Measurements from ENCODE around the gene TMEM245.

DNA sequence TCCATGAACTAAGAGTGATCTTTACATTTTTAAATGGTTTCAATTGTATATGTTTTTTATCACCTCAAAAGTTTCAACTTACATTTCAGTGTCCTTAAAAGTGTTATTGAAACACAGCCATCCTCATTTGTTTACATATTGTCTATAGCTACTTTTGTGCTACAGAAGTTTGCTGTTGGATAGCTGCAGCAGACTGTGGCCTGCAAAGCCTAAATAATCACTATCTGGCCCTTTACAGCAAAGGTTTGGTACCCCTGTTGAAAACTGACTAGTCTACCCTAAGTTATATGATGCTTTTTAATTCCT, 49.5 kb downstream of the RAD23B start:
- PRO-cap: no peak

- PRO-cap: no peak
These were observed 50.0 kb downstream of the RAD23B start for GRCh38 chr9:107332967-107333634.

DNA sequence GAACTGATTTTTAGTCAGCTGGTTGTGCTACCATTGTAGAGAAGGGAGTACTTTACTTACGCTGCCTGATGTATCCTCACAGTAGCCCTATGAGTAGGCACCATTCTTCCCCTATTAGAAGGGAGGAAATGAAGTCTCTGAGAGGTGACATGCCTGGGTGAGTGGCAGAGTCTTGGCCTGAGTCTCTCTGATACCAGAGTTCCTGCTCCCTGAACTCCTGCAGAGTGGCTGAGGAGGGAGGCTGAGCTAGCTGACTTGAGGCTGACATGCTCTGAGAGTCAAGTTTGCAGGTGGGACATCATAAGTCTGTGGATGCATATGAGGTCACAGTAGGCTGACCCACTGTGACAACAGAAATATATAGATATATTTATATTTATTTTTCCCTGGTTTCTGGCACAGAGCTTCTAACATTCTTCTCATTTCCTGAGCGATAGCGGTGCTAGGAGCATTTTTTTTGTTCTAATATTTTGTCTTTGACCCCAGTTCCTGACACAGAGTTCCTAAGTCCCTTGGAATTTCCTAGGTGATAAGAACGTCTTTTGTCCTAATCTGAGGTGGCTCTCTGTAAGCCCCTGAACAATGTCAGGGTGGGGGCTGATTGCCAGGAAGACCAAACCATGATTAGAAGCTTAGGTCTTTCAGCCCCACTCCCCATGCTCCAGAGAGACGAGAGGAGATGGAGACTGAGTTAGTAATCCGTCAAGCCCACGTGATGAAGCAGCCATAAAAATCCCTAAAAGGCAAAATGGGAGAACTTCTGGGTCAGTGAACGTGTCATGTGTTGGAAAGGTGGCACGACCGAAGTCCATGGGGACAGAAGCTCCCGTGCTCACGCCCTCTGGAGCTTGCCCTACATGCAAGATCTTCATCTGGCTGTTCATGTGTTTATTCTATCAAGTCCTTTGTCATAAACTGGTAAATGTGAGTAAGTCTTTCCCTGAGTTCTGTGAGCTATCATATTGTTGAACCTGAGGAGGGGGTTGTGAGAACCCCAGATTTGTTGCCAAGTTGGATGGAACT, 85.4 kb downstream of the RAD23B start:
- PRO-cap: no peak

- PRO-cap: no peak
These were observed 64.4 kb downstream of the KLF4 start for GRCh38 chr9:107425044-107425740.

DNA sequence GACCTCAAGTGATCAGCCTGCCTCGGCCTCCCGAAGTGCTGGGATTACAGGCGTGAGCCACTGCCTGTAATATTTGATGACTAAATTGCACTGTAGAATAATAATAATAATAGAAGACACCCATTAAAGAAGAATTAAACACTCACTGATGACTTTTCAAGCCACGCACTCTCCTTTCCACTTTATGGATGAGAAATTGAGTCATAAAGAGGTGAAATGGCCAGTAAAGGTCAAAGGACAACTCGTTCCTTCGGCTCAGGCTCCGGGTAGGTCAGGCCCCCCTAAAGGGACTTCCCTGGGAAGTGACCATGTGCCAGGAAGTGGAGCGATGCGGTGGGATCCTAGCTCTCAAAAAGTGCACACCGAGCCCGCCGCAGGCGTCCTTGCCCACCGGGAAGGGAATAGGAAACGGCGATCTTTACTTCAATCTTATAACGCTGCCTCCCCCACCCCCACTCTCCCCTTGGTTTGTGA, 1.4 kb upstream of the KLF4 start:
- PRO-cap: no peak

GRCh38 chr9:107645052-107645547, 155.5 kb upstream of the KLF4 start:
- PRO-cap: no peak

GRCh38 chr9:107833178-107833679, 343.7 kb upstream of the KLF4 start:
- PRO-cap: no peak

DNA sequence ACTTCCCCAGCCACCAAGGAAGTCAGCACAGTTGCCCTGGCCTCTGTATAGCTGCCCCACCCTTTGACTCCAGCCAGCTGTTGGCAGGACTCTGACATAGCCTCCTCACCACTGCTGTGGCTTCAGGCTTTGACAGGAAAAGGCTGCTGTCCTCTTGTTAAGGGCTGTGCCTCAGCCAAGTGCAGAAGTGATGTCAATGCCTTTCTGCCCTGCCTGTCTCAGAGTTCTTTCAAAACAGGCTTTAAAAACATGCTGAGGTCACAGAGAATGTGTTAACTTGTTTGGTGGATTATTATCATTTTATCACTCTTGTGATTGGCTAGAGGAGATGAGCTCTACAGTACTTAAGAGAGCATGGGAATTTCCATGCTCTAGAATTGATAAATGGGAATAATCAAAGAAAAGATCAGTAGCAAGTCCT, 487.3 kb upstream of the KLF4 start:
- PRO-cap: no peak

DNA sequence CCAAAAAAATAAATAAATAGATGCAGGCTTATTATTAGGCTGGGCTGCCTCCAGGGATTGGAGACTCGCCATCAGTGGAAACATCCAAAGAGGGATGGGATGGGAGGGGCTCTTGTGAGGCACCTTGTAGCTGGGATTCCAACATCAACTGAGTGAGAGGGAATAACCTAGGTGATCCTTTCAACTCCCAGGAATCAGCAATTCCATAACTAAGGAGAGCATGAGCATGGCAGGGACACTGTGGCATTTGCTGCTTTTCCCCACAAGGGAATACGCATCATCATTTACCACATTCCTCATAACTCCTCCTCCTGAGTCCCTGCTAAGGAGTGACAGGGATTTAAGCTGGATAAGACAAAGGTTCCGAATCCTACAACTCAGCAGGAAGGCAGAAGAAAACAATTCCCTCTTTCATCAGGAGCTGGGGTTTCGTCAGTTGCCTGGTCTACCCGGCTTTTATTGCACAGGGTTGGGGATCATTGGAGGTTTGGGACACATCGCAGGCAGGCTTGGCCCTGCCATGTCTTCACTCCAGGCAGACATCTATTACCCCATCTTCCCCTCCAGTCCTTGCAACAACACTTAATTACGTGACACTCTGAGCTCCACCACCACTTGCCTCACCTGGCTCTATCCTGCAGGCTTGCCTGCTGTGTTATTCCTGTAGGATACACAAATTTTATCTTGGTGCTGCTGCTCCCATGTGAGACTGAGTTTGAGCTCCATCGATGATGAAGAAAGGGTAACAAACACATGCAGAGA, 562.9 kb upstream of the KLF4 start:
- PRO-cap: no peak

GRCh38 chr9:108467663-108468046, 388.1 kb downstream of the ACTL7B start:
- PRO-cap: no peak

GRCh38 chr9:108639861-108640274, 215.9 kb downstream of the ACTL7B start:
- PRO-cap: no peak

- PRO-cap: no peak
These were observed 147.5 kb downstream of the ACTL7B start for GRCh38 chr9:108708077-108708858.

GRCh38 chr9:109015229-109016256, 2.2 kb upstream of the CTNNAL1 start:
- PRO-cap: no peak

DNA sequence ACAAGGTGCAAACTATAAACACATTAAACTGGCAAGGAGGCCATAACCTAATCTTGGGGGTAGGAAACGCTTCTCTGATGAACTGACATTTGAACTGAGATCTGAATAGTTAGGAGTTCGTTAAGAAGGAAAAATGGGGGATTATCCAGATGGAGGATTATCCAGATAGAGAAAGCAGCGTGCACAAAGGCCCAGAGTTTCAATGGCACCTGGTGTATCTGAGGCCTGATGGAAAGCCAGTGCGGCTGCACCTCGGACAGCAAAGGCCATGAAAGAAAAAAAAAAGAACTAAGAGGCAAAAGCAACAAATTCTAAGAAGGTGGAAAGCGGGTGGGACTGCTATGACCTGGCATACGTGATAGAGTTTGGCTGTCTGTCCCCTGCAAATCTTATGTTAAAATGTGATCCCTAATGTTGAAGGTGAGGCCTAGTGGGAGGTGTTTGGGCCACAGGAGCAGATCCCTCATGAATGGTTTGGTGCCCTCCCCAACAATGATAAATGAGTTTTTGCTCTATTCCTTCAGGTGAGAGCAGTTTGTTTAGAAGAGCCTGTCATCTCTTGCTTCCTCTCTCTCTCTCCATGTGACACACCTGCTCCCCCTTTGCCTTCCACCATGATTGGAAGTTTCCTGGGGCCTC, 13.1 kb upstream of the CTNNAL1 start:
- PRO-cap: no peak

DNA sequence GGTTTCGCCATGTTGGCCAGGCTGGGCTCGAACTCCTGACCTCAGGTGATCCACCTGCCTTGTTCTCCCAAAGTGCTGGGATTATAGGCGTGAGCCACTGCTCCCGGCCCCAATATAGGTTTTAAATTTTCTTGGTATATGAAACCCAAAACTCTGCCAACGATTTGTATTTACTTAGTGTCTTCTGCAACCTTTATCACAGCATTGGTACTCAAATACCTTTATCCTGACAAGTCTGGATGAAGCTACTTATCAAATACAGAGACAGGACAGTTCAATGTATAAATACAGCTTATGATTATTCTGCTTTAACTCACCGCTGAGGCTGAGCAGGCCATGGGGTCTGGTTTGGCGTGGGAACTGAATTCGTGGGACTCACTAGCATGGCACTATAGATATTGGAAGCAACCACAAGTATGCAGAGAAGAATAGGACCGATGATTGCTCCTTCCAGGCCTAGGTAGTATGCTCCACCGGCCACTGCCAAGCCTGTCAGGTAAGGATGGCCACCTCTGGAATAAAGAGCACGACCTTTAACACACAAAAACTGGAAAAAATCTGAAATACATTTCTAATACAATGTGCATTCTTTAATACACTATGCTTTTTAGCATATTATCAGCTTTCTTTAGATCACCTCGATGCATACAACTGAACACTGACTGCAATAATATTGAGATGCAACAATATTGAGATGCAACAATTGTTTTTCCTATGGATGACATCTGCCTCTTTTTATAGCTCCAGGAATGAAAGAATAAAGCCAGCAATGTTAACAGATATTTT, 19.9 kb upstream of the CTNNAL1 start:
- PRO-cap: no peak

DNA sequence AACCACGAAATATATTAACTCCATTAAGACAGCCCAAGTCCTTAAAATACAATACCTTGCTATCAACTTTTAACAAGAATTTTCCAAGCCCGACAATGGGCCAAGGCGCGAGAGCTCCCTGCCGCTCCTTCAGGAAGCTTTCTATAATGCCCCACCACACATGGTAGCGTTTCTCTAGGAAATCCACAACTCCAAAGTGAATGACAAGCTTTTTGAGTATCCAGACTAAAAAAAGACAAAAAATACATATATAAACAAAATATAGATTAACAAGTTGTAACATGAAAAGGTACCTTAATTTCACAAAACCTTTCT, 32.7 kb downstream of the TMEM245 start:
- PRO-cap: no peak

DNA sequence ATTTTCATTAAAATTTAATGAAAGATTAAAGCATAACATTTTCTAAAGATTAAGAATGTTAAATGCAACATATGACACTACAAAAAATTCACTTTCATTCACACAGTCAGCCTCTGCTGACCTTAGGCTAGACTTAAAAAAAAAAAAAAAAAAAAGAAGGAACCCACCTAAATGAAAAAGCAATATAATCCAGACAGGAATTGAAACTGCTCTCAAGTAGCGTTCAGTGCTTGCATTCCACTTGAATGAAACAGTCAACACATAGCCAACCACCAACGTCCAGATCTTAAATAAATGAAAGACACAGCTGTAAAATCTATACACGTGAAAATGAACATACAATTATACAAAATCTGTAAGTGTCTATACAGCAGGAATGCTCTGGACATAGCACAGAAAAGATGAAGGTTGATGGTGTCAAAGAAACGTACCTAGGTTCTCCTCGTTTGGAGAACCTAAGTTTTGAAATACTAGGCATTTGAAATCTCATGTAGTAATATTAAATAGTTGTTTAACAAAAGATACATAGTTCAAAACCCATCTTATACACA, 11.4 kb downstream of the TMEM245 start:
- PRO-cap: no peak

DNA sequence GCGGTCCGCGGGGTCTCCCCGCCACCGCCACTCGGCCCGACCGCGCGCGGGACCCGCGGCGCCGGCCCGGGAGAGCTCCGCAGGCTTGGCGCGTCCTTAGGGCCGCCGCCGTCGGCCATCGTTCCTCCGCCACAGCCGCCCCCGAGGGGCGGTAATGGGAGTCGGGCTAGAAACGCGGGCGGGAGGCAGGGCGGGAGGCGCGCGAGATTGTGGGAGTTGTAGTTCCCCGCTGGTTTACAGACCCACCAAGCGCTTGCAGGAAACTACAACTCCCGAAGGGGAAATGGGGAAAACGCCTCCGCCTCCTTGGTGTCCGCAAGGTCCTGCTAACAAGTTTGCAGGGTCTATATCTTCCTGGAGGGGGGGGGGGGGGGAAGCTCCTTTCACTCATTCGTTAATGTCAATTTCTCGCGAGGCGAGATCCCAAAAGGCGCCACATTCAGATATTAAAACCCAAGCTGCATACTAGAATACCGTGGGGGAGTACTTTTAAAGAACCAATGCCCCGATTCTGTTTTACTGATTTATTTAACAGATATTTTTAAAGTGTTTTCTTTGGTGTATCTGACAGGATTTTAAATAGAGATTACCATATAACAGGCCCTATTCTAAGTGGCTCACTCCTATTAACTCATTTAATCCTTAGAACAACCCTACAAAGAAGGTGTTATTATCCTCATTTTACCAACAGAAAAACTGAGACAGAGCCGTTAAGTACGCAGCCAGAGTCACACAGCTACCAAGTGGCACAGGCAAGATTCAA, at the start of gene TMEM245:
TMEM245 (minus strand) TSS at position 153 of the 763 bp plus-strand sequence.
- PRO-cap: bidirectional peak, plus-strand start at position 433 of the sequence, minus-strand start at position 156 of the sequence

- PRO-cap: no peak
These were observed 70.5 kb downstream of the EPB41L4B start for GRCh38 chr9:109250251-109250955.

DNA sequence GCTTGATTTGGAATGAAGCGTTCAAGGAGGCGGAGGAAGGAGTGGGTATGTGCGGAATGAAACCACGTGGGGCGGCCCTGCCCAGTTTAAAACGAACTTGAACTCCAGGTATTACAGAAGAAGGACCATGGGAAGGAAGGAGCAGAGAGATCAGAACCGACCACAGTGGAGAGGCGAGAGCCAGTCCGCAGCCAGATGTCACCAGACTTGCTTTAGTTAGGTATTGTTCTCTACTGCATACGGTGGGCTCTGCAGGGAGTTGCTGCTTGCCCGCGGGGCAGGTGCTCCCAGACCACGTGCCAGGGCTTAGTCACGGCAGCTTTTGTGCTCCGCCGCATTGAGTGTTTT, 35.1 kb upstream of the EPB41L4B start:
- PRO-cap: no peak

Measured in A673 (cell line).